ReNcell CX (cell line): ENCODE results near the genes UPK3BL2, SPDYE2 and PMPCB.

- PRO-cap = bidirectional peak, plus-strand start at chr7:101486519, minus-strand start at chr7:101486534; bidirectional peak, plus-strand start at chr7:101487239, minus-strand start at chr7:101486740
Observed at GRCh38 chr7:101486364-101486825, 123.7 kb downstream of the COL26A1 start.

DNA sequence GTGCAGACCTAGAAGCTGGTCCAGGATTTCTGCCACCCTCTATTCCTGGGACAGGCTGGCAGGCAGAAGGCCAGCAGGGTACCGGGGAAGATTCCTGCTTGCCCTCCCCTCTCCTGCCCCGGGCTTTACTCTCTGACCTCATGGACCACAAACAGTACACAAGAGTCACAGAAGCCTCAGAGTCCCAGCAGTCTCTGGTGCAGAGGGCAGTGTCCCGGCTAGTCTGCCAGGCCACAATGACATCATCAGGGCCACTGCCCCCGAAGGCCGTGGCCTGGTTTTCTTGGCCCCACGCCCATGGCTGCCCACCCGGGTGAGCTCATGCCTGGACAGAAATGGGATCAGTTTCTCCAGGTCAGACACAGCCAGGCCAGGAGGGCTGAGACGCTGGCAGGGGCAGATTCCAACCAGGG lies 91.9 kb downstream of the MYL10 start:
- PRO-cap = no peak

DNA sequence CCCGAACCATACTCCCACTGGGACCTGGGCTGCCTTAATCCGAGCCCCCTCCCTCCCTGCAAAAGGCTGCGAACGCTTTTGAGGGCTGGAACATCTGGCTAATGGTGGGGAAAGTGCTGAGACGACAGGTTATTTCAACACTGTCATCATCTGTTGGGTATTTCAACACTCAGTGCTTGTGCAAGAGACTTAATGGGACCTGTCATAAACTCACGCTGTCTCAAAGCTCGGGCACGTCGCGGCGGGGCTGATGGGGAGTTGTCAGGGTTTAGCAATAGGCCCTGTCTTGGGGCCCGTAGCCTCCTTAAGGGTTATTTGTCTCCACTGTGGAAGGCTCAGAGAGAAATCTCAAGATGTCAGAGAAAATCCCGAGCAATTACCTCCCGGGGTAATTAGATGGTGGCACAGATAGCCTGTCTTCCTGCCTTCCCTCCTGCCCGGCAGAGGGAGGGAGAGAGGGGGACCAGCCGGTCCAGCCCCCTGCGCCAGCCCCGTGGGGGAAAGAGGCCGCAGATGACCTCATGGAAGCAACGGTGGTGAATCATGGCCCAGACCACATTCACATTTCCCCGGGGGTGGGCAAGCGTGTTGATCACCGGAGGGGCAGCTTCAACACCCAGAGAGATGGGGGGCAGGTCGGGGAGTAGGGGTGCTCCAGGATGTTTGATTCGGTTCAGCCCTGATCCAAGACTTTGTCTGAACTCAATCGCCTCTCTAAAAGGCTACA lies 88.7 kb upstream of the MYL10 start:
- PRO-cap = no peak

GRCh38 chr7:101729196-101729886 lies 88.1 kb upstream of the CUX1 start:
- PRO-cap = no peak

DNA sequence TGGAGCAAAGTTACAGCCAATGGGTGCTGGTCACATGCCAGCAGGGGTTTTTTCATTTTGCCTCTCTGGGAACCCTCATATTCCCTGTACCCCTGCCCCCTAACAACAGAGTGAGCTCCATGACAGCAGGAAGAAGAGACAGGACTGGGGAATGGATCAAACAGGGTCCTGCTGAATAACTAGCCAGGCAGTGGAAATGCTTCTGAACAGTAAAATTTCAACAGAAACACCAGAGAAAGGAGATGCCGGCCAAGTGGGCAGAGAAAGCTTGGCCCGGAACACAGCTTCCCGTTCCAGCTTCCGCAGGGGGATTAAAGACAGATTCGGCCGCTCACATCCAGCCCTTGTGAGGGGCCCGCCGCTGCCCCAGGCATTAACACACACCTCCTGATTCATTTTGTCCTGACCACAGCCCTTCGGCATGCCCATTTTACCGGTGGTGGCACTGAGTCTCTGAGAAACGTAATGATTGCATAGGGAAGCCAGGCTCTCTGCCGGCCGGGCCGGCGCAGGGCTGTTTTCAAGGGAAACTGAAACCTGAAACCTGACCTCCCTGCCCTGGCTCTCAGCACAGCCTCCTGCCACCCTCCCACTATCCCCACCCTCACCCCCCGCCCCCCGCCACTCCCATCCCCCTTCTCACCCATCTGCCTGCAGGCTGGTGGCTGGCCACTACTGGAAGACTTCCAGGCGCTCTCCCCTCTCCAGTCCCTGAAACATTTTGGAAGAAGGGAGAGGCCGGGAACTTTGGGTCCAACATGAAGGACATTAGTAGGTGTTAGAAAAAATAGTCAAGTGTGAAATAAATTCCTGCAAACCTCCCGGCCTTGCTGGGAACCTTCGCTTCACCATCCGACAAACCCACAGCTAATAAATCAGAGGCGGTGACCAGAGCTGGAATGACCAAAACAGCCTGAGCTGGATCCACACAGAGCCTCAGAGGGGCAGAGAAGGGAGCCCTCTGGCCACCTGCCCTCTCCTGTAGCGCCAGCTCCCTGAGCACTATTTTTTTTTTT lies 83.6 kb upstream of the CUX1 start:
- PRO-cap = no peak

DNA sequence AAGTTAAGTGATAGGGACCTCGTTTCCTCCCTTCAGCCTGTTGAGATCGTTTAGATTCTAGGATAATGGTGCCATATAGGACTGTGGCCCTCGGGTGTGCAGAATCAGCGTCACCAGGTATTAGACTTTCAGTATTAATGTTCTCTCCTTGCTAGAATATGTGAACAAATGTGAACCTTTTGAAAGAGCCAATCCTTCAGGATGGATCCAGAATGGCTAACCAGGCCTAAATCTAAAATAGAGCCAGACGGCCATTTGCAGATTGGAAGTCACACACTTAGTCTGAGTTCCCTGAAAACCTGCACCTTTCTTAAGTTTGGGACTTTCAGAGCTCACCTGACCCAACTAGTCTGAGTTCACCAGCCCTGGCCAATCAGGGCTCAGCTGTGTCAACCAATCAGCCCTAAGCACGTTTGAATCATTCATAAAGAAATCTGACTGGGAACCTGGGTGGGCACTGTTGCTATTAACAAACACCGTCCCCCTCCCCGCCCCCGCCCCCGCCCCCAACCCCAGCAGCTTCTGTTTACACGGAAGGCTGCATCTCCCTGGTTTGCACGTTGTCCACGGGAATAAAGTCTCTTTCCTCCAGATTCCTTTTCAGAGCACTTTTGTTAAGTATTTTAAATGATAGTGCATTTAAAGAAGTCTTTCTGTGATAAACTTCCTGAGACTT lies 26.4 kb downstream of the CUX1 start:
- PRO-cap = no peak

DNA sequence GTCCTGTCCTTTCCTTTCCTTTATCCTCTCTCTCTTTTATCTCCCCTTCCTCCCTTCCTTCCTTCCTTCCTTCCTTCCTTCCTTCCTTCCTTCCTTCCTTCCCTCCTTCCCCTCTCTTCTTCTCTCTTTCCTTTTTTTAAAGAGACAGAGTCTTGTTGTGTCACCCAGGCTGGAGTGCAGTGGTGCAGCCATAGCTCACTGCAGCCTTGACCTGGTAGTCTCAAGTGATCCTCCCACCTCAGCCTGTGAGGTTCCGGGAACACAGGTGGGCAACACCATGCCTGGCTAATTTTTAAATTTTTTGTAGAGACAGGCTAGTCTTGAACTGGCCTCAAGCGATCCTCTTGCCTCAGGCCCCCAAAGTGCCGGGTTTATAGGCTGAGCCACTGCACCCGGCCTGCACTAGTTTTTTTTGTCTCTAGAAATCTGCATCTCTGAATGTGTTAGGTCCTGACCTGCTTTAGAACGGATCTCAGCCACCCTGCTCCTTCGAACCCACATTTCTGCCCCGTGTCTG lies 43.3 kb downstream of the CUX1 start:
- PRO-cap = no peak

GRCh38 chr7:101934382-101935330 lies 117.2 kb downstream of the CUX1 start:
- PRO-cap = no peak

DNA sequence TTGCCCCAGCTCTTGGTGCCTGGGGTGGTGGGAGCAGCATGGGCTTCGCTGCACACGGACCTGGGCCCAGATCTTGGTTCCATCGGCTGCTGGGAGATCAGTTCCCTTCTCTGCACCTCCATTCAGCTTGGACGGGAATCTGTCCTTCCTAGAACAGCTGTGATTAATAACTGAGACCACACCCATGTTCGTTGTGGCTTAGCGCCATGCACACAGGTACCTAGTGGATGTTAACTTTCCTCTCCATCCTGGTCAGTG lies 125.3 kb downstream of the CUX1 start:
- PRO-cap = no peak

- PRO-cap = no peak
Observed at GRCh38 chr7:102248134-102249146, 38.2 kb upstream of the SH2B2 start.

- PRO-cap = no peak
Observed at GRCh38 chr7:102321228-102321861, 34.7 kb downstream of the SH2B2 start.

DNA sequence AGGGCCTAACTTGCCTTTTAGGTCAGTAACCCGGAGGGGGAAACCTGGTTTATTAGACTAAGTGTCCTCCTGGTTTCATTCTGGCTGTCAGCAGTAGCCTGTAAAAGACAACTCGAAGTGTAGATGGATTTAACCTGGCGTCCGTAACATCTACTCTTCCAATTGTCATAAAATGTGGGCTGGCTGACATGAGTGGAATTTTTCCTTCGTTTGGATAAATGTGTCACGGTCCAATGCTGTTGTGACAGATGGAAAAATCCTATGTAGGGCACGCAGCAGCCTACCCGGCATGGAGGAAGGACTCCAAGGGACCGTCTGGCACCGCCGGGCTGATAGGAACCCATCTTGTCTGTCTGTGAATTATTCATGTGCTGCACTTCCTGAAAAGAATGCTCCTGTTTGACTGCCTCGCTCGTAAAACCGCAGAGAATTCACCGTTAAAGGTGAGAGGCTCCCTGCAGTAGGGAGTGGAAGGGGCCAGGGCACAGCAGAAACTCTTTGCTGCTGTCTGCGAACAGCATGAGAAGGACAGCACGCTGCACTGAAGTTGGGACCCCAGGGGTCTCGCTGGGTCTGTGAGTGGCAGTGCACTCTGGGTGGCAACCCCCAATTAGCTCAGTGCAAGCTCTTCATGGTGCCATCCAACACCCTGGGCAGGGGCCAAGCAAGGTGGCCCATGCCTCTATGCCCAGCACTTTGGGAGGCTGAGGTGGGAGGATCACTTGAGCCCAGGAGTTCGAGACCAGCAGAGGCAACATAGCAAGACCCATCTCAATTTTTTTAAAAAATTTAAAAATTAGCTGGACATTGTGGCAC lies 1.6 kb upstream of the ORAI2 start:
- PRO-cap = no peak

DNA sequence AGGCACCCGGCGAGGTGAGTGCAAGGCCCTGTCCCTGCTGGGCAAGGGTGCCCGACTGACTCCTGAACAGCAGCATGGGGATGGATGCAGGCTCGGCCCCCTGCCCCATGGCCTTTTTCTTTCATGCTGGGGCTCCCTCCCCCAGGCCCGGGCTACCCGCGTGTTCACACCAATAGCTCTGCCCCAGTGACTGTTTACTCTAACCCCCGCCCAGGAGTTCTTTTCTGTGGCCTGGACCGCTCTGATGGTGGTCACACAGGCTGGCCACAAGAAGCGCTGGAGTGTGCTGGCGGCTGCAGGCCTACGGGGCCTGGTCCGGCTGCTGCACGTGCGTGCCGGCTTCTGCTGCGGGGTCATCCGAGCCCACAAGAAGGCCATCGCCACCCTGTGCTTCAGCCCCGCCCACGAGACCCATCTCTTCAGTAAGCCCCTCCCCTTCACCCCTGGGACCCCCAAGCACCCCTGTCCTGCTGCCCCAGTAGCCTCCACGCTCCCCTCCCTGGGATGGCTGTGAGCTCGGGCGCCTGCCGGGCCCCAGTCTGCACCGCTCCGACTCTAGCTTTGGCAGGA lies 3.9 kb downstream of the LRWD1 start:
- PRO-cap = no peak

DNA sequence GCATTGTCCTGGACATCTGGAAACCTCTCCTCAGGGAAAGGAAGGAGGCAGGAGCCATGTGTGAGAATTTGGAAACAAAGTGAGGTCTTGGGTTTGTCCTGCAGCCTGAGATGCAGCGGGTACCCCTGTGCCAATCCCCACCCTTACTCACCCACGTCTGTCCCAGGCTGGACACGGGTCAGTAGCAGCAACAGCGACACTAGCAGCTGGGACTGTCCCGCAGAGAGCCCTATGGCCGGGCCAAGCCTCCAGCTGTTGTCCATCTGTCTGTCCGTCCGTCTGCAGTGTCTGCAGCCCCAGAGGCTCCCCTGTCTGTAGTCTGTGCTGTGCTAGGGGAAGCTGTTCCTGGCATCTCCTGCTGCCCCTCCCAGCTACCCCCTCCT lies at the start of gene UPK3BL2:
UPK3BL2 (minus strand) TSS at position 323 of the 383 bp plus-strand sequence.
- PRO-cap = no peak

GRCh38 chr7:102550967-102551708 lies at the start of gene SPDYE2:
TSS of gene SPDYE2 (plus strand) at chr7:102551226.
- PRO-cap = no peak

DNA sequence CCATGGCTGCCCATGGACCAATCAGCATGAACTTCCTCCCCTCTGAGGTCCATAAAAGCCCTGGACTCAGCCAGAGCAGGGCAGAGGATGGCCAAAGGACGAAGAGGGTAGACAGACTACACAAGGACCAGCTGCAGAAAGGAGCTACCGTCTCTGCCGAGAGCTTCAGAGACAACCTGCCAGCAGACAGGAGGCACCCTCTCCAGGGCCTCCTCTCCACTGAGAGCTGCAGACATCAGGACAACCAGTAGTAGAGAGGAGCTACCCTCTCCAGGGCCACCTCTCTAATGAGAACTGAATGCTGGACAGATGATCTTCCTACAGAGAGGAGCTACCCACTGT lies 4.3 kb upstream of the FAM185A start:
- PRO-cap = no peak

DNA sequence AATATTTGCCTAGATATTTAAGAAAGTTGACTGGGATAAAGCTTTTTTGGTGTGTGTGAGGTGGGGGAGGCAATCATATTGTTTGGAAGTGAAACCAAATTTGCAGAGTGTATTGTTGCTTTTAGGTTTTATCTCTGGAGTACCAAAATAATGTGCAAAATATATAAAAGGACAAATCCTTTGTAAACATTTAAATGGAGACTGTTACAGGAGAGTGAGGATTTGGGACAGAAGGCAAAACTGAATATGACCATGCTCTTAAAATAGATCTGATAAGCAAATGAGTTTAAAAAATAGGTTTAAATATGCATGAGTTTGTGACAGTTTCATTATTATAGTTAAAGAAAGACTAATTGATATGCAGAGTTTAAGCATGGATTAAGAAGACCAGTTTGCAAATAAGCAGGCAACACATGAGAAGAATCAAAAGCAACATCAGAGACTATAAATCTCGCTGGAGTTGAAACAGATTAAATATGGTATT lies 699 bp downstream of the LRRC17 start:
- PRO-cap = no peak

- PRO-cap = no peak
Observed at GRCh38 chr7:102933141-102934298, 20.7 kb downstream of the LRRC17 start.

- PRO-cap = bidirectional peak, plus-strand start at chr7:103297462, minus-strand start at chr7:103297312
Observed at GRCh38 chr7:103297129-103298246, at the start of gene PMPCB. TSS of gene PMPCB (plus strand) at chr7:103297435.

- PRO-cap = no peak
Observed at GRCh38 chr7:104126281-104126904, 81.4 kb downstream of the ORC5 start.